ENCODE results near the genes TSPAN18, PRDM11 and CREB3L1.

DNA sequence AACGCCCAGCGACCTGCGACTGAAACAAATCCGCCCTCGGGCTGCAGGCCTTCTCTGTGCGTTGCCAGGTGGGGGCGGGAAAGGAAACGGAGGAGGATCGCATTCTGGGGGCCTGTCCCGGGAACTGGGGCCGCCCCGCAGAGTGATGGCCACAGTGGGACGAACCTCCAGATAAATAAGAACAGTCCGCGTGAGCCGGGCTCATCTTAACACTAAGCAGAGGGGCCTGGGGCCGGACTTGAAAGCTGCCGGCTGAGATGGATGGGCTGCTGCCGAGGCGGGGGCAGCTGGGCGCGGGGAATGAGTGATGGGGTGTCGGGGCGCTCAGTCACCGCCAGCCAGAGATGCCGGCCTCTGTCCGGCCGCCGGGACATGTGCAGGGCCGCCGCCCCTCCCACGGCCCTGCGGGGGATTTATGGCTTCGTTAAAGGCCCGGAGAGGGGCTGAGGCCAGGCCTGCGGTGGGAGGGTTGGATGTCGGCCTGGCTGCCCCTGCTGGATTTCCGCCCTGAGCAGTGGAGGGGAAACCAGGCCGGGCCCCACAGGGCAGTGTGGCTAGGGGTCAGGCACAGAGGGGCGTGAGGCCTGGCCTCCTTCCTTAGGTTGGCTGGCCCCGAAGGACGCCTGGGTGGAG, 45.4 kb upstream of the CD82 start:
- PRO-cap = no peak
- RAMPAGE, long total RNA, 3 experiments = no peak in any of the 3 experiments

DNA sequence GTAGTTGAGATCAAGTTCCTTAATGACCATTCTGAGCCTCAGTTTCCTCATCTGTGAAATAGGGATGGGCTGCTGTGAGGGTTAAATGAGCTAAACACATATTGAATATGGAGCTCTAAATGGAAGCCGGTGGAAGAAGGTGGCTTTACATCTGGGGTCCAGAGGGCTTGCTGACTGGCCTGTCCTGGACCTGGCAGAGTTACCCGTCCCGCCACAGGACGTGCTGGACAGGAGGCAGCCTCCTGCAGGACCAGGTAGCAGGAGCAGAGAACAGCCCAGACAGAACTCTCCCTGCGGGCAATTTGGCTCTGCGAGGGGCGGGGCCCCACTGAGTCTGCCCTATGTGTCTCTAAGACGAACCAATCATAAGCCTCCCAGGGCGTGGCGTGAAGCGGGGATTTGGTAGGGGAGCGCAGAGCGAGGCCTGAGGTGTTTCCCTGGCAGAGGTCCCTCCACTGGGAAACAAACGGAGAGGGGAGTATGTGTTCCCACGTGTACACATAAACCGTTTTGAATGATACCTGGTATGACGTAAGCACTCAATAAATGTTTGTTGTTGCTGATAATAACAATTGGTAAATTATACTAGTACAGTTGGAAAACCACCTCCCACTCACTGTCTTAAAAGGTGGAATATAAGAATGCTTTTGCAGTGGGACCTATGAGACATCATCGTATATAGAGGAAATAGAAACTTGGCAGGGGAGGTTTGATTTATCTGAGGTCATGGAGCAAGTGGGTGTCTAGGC, 7.4 kb downstream of the CD82 start:
- PRO-cap = no peak
- RAMPAGE, long total RNA, 3 experiments = no peak in any of the 3 experiments

DNA sequence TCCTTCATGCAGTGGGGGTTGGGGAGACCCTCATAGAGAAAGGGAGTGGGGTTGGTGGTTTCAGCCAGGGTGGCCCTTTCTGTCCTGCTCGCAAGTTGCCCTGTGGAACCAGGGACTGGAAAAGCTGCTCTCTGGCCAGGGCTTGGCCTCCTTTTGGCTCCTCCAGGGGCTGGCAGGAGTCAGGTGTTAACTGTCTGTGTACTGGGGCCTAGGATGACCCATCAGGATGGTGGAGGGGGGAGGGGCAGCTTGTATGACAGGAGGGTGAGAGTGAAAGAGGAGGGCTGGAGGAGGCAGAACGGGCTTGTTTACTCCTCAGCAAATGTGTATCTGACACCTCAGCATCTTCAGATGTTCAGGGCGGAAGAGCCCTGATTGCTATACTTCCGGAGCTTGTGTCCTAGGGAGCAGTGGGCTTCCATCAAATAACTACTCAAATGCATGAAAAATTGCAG, 31.0 kb downstream of the CD82 start:
- PRO-cap = no peak
- RAMPAGE, long total RNA, 3 experiments = no peak in any of the 3 experiments

DNA sequence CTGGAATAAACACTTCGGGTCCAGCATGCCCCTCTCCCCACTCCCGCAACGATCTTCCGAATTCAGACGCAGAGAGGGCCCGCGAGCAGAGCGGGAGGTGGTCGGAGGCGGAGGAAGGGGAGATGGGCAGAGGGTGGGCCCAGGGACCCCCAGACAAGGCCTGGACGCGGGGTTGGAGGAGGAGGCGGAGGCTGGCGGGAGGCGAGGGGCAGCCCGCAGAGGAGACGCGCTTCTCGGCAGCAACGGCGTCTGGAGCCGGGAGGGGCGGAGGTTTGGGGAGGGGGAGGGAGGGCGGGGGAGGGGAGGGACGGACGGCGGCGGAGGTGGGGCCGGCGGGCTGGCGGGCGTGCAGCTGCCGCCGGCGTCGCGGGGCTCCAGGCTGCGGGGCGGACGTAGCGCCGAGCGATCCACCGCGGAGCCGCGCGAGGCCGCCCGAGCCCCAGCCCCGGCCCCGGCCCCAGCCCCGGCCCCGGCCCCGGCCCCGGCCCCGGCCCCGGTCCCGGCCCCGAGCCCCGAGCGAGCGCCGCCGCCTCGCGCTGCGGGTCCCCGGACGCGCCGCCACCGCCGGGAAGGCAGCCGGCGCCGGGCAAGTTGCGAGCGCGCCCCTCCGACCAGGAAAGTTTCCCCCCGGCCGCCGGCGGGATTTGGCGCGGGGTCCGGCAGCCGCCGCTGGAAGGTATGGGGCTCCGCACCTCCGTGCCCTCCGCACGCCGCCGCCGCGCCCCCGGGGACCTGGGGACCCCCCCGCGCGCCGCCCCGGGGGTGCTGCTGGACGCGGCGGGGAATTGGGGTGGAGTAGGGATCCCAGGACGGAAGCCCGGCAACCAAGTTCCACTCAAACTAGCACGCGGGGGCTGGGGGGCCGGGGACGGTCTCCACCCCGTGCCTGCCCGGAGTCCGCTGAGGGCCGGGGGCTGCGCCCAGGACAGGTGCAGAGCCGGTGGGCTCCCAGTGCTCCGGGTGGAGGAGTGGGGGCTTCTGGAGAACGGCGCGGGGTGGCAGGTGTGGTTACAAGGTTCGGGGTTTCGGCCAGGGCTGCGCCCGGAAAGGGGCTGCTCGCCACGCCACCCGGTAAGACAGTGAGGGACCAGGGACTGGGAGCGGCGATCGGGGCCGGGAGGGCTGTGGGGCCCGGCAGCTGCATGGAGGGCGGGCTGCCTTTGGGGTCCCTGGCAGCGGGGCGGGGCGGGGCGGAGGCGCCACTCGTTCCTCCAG, at the start of gene TSPAN18:
TSPAN18 (plus strand) TSS at position 351 of the 1,215 bp plus-strand sequence.
- PRO-cap = bidirectional peak, plus-strand start at position 351 of the sequence, minus-strand start at position 251 of the sequence
- RAMPAGE, long total RNA, 3 experiments = start-site peak on the plus strand in 1 of 3 experiments, centred at position 751 of the sequence, 8 reads per replicate

- PRO-cap = no peak
- RAMPAGE, long total RNA, 3 experiments = no peak in any of the 3 experiments
These were observed 20.0 kb downstream of the TP53I11 start for GRCh38 chr11:44930459-44931248.

DNA sequence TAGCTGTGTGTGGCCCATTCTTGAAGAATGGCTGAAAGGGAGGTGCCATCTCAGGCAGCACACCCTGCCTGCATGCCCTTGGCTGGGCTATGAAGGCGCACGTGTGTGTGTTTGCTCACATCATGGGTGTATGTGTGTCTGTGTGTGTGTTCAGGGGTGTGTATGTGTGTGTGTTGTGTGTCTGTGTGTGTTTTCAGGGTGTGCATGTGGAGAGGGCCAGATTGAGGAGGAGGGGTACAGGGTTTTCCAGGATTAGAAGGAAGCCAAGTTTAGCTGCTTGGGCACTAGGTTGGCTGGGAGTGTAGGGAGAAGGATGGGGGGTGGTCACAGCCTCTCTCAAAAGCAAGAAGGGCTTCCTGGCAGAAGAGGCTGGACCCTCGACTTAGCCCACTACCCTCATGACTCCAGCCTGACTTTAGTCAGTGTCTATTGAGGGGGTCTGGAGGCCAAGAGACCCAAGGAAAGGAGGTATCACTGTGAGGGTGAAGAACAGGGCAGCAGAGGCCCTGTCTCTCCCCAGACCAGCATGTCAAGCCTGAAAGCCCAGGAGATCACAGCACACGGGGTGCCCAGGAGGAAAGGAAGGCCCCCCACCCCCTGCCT, 16.4 kb downstream of the TP53I11 start:
- PRO-cap = no peak
- RAMPAGE, long total RNA, 3 experiments = no peak in any of the 3 experiments

- PRO-cap = no peak
- RAMPAGE, long total RNA, 3 experiments = no peak in any of the 3 experiments
These were observed 46.2 kb upstream of the PRDM11 start for GRCh38 chr11:45100201-45100645.

DNA sequence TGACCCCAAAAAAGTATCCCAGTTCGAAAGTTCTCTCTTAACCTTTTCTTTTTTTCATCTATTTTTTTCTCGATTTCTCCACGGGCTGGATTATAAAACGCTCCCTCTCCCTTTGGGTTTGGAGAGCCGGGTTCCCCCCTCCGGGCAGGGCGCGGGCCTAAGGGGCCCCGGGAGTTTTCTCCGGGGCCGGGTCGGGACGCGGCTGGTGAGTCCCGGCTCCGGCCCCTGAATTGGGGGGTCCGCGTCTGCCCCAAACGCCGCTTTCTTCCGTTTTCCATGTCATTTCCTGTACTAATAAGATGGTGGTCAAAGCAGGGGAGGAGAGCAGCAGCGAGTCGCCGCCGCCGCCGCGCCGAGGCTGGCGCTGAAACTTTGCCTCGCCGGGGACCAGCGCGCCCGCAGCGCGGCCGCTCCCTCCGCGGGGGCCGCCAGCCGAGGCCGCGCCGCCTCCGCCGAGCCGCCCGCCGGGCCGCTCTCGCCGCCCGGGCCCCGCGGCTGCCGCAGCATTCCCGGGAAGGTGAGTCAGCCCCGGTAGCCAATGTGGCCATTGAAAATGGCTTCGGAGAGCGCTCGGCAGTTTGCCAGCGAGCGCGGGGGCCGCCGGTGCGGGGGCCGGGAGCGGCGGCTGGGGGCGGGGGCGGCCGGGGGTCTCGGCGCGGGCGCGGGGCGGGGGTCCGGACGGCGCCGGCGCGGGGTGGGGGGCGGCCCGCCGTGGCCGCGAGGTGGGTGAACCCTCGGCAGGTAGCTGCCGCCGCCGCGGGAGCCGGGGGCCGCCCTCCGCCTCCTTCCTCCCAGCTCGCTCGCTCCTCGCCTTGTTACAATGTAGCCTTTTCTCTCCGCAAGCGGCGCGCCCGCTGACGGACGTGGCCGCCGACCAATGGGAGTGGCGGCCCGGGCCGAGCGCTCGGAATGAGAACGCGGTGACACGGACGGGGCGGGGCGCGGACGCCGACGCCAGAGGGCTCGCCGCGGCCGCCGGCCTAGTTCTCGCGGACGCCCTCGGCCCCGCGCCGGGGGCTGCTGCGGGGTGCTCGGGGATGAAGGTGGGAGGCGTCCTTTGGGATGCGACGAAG, at the start of gene PRDM11:
PRDM11 (plus strand) TSS at position 279 of the 1,073 bp plus-strand sequence.
- PRO-cap = bidirectional peak, plus-strand start at position 305 of the sequence, minus-strand start at position 232 of the sequence; bidirectional peak, plus-strand start at position 367 of the sequence, minus-strand start at position 360 of the sequence; unidirectional peak, minus-strand start at position 431 of the sequence; unidirectional peak, minus-strand start at position 524 of the sequence; unidirectional peak, minus-strand start at position 549 of the sequence; bidirectional peak, plus-strand start at position 983 of the sequence, minus-strand start at position 822 of the sequence
- RAMPAGE, long total RNA, 3 experiments = start-site peak on the plus strand in 2 of 3 experiments, centred at positions 945 to 963 of the sequence, 6 to 9 reads per replicate

DNA sequence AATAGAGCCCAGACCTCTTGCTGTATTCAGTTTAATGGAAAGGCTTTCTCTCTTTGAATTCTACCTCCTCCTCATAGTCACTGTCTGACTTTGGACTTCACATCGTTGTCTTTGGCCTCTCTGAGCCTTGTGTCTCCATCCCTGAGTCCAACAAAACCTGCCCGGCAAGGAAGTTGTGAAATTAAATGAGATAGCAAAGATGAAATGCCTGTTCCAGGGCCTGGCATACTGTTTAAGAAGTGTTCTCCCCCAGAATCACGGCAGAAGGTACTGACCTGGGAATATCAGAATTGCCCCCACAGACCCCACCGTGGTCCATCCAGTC, 1.7 kb downstream of the PRDM11 start:
- PRO-cap = no peak
- RAMPAGE, long total RNA, 3 experiments = no peak in any of the 3 experiments

DNA sequence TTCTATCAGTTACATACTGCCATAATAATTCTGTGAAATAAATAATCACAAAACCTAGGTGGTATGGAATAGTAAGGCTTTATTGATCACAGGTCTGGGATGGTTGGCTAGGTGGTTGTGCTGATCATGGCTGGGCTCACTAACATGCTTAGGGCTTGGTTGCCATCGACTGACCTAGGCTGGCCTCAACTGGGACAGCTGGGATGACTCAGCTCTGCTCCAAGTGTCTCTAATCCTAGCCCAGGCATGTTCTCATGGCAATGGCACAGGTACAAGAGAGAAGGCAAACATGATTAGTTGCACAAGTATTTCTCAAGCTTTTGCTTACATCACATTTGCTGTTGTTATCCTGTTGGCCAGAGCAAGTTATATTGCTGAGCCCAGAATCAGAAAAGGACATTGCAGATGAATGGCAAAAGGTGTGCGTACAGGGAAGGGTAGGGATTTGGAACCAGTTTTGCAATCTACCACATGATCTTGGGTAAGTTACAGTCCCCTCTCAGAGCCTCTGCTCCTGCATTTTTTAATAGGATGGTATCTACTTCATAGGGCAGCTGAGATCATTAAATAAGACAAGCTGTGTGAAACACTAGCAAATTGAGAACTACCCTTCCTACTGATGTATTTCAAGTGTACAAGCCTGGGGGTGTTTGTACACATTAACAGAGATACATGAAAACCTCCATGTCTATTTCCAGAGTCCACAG, 68.4 kb upstream of the SLC35C1 start:
- PRO-cap = no peak
- RAMPAGE, long total RNA, 3 experiments = no peak in any of the 3 experiments

- PRO-cap = no peak
- RAMPAGE, long total RNA, 3 experiments = no peak in any of the 3 experiments
These were observed 63.9 kb upstream of the SLC35C1 start for GRCh38 chr11:45740893-45741527.

- PRO-cap = no peak
- RAMPAGE, long total RNA, 3 experiments = no peak in any of the 3 experiments
These were observed 10.6 kb downstream of the LARGE2 start for GRCh38 chr11:45932839-45933732.

GRCh38 chr11:46106262-46106540, 15.1 kb downstream of the PHF21A start:
- PRO-cap = no peak
- RAMPAGE, long total RNA, 3 experiments = no peak in any of the 3 experiments

- PRO-cap = bidirectional peak, plus-strand start at chr11:46121609, minus-strand start at chr11:46121451; unidirectional peak, plus-strand start at chr11:46121932; bidirectional peak, plus-strand start at chr11:46122430, minus-strand start at chr11:46122307
- RAMPAGE, long total RNA, 3 experiments = no peak in any of the 3 experiments
These were observed 705 bp upstream of the PHF21A start for GRCh38 chr11:46121533-46122785.

- PRO-cap = no peak
- RAMPAGE, long total RNA, 3 experiments = no peak in any of the 3 experiments
These were observed 1.6 kb upstream of the PHF21A start for GRCh38 chr11:46122786-46123260.

- PRO-cap = no peak
- RAMPAGE, long total RNA, 3 experiments = no peak in any of the 3 experiments
These were observed 23.3 kb upstream of the CREB3L1 start for GRCh38 chr11:46254128-46254648.

- PRO-cap = no peak
- RAMPAGE, long total RNA, 3 experiments = no peak in any of the 3 experiments
These were observed 9.7 kb upstream of the CREB3L1 start for GRCh38 chr11:46267760-46268070.

DNA sequence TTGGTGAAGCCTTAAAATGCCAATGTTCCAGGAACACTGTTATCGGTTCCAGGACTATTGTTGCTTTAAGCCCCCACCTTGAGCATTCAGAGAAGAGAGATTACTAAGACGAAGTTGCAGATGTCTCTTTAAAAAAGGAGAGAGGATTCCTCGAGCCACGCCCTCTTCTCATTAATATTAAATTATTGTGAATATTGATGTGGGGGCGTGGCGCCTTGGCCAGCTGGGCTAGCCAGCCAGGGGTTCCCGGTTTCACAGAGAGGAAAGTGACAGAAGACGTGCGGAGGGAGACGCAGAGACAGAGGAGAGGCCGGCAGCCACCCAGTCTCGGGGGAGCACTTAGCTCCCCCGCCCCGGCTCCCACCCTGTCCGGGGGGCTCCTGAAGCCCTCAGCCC, at the start of gene CREB3L1:
CREB3L1 (plus strand) TSS at position 257 of the 396 bp plus-strand sequence.
- PRO-cap = unidirectional peak, plus-strand start at position 272 of the sequence
- RAMPAGE, long total RNA, 3 experiments = no peak in any of the 3 experiments

GRCh38 chr11:46281188-46282011, 3.9 kb downstream of the CREB3L1 start:
- PRO-cap = no peak
- RAMPAGE, long total RNA, 3 experiments = no peak in any of the 3 experiments

- PRO-cap = no peak
- RAMPAGE, long total RNA, 3 experiments = no peak in any of the 3 experiments
These were observed 14.3 kb downstream of the CREB3L1 start for GRCh38 chr11:46291785-46292176.